Metastatic Lung Carcinoma in the Adrenal Gland (tissue), 1 donor: ENCODE measurements around a stretch of chr2.

DNA sequence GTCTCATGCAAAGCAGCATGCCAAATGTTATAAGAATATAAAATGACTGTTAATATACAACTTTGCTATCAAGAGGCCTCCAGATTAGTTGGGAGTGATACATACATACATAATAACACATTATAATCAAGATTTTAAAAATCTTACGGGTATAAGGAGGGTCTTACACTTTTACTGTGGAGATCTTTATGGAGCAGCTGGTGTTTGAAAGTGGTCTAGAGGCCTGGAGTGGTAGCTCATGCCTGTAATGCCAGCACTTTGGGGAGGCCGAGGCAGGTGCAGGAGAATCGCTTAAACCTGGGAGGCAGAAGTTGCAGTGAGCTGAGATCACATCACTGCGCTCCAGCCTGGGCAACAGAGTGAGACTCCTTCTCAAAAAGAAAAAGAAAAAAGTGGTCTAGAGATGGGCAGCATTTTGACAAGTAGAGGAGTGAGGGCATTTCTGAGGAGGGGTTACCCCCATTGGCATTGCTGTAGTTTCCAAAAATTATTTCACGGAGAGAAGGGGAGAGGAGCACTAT lies 34.3 kb downstream of the CAB39 start:
- PRO-cap: no peak

DNA sequence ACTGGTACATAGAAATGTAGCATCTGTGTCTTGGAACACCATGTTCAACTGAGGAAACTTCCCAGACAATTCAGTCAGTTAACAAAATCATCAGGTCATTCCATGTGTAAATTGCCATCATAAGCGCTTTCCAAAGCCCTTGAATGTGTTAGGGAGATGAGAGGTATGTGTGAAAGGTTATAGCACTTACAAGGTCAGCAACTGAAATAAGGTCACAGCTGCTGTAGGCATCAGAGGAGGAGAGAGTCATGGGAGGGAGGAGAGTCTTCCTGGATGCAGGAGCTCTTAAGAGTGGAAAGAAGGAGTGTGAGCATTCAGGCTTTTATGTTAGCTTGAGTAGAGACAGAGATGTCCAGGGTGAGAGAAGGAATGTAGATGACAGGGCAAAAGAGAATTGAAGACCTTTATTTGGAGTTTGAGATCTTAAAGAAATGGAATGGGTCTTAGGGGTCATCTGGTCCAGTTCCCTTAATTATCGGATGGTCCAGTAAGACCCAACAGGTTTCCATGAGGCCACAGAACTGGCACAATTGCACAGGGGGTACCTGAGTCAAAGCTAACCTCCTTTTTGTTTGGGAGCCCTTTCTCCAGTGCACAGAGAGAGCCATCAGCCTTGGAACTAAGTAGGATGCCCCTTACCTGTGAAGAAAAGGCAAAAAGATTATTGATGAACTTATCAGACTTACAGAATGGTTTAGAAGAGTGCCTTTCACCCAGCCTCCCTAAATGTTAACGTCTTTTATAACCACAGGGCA lies 67.1 kb downstream of the CAB39 start:
- PRO-cap: no peak

DNA sequence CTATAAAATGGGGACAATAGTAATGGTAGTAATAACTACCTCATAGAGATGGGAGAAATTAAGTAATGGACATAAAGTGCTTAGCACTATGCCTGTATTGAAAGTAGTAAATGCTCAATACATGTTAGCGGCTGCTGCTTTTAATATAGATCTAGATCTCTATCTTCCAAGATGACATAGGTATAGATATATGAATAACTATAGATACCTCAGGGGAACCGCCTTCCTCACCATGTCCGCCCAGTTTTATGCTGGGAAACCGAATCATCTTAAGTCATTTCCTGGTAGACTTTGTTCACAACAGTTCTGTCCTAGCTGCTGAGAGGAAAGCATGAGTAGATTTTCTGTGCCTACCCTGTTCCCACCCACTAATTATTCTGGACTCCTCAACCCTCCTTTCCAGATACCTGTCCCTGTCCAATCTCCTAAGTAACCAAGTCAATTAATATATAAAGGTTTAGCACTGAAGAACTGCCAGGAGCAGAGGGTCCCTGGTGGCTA lies 21.6 kb upstream of the ITM2C start:
- PRO-cap: no peak

DNA sequence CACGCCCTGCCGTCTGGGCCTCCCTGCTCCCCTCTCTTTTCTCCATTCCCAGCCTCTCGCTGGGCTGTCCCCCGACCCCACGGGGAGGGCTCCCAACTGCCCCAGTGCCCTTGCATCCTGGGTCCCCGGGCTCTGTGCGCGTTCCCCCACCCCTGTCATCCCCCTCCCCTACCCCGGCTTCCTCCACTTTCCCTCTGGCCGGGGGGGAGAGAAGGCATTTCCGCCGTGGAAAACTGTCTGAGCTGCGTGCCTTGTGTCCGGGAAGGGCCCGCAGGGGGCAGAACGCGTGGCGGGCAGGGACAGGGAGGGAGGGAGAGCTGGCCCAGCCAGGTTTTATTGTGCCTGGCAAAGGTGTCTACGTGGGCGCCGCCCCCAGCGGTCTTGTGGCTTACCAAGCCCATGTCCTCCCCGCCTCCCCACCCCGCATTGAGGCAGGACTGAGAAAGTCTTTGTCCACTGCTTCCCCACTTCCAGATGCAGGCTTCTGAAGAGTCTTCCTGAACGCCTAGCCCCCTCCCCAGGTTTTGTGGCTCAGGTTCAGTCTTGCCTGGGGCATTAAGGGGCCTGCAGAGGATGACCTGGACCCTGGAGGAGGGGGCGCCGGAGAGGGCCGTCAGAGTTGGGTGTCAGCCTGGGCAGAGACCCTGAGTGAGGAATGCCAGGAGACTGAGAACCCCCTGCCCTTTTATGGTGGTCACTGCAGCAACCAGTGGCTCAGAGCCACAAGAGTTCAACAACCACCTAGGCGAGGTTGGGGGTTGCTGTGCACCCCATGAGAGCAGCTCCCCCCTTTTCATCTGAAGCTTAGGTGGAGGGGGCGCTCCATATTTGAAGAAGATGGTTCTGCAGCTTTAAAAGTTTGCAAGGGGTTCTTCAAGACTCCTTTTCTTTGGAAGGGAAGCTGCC lies 1.3 kb downstream of the ITM2C start:
- PRO-cap: no peak

GRCh38 chr2:230895610-230896396 lies 29.2 kb downstream of the GPR55 start:
- PRO-cap: unidirectional peak, minus-strand start at chr2:230895744

DNA sequence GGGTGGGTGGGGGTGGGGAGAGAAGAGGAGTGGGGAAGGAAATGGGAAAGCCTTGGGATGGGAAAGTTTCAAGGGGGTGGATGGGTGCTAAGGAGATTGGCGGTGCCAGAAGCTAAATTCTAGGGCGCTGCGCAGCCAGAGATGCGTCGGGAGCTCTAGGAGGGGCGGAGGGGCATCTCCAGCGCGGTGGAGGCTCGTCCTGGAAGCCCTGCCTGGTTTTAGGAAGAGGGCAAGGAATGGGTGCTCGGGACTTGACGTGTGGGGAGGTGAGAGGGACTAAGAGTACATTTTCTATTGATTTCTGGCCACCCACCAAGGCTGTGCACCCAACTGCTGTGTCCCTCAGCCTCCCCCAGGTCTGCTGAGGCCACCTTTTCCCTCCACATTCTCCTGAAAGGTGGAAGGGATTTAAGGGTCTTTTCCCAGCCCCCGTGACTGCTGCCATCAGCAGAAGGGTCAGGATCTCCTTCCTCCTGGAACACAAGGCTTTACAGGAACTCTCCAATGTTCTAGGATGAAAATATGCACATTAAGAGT lies 1.3 kb downstream of the C2orf72 start:
- PRO-cap: no peak

GRCh38 chr2:231190565-231191375 lies 7.7 kb upstream of the ARMC9 start:
- PRO-cap: bidirectional peak, plus-strand start at chr2:231190679, minus-strand start at chr2:231190653

DNA sequence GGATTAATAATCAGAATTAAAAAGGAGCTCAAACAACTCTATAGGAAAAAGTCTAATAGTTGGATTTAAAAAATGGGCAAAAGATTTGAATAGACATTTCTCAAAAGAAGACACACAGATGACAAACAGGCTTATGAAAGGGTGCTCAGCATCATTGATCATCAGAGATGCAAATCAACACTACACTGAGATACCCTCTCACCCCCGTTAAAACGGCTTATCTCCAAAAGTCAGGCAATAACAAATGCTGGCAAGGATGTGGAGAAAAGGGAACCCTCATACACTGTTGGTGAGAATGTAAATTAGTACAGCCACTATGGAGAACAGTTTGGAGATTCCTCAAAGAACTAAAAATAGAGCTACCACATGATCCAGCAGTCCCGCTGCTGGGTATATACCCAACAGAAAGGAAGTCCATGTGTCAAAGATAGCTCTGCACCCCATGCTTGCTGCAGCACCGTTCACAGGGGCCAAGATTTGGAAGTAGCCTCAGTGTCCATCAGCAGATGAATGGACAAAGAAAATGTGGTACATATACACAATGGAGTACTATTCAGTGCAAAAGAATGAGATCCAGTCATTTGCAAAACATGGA lies 46.7 kb upstream of the B3GNT7 start:
- PRO-cap: no peak

DNA sequence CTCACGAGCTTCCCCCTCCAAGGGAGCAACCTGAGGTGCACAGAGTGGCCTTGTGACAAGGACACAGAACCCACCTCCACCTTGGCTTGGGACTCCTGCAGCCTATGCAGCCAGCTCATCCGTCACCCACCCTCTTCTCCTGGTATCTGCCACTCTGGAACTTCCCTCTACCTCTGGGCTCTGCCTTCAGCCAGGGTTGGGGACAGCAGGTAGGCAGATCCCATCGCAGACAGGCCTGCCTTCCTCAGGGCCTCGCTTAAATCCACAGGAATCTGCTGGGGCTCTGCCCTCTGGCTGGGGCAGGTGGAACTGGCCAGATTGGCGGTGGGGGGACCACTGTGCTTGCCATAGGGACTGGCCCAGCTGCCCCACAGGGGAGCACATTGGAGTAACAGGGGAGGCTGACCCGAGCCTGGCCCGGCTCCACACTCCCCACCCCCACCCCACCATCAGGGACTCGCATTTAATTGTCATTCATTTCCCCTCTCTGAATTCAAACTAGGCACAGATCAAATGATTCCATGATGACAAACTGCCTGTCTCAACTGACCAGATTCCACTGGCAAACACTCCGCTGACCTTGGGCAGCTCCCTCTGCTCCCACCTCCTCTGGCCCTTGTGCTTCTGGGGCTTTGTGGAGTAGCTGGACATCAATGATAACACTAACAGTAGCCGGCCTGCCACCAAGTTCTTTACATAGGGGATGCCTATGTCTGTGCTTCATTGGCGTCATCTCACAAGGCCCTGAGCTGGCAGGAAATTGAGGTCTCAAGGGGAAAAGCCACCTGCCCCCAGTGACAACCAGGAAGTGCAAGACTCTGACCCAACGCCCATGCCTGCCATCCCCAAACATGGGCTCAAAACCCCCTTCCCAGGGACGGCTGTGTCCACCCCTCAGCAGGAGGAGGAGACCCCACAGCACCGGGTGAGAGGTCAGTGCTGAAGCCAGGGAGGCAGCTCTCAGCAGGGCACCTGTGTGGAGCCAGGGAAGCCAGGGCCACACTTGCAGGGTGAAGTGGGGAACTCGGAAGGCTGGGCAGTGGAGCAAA lies 2.2 kb upstream of the B3GNT7 start:
- PRO-cap: no peak

- PRO-cap: no peak
These were observed 1.2 kb downstream of the NCL start for GRCh38 chr2:231463019-231463565.

DNA sequence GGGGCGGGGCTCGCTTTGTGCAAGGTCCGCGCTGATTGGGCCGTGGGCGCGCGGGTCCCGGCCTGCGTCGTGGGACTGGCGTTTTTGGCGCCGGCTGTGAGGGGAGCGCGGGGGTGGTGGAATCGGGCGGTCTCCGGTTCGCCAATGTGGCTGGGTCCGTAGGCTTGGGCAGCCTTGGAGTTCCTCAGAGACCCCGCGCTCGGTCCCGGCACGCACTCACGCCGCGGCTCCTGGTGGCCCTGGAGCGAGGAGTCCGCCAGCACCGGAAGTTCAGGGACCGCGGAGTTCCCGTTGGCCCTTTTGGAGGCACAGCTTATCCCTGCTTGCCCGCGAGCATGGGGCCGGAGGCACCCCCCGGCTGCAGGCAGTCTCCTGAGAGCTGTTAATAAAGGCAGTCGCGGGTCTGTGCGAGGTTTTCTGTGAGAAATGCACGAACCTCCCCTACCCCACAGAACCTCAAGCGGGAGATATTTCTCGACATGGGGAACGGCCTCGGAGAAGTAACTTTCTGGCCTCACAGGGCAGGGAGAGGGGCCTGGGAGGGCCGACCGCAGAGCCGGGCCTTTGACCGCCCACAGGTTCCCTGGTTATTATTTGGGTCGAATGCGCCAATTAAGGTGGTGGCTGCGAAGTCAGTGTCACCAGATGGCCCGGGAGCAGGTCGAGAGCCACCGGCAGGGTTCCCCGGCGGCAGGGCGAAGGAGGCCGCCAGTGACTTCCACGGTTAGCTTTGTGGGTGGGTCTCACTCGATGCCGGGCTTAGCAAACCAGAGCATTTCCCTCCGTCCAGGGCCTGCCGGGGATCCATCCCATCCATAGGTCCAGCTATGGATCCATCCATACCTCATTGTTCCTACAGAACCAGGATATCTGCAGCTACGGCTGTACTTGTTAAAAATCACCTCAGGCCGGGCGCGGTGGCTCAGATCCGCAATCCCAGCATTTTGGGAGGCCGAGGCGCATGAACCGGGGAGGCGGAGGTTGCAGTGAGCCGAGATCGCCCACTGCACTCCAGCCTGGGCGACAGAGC lies 714 bp upstream of the NCL start:
- PRO-cap: bidirectional peak, plus-strand start at position 81 of the sequence, minus-strand start outside the sequence

DNA sequence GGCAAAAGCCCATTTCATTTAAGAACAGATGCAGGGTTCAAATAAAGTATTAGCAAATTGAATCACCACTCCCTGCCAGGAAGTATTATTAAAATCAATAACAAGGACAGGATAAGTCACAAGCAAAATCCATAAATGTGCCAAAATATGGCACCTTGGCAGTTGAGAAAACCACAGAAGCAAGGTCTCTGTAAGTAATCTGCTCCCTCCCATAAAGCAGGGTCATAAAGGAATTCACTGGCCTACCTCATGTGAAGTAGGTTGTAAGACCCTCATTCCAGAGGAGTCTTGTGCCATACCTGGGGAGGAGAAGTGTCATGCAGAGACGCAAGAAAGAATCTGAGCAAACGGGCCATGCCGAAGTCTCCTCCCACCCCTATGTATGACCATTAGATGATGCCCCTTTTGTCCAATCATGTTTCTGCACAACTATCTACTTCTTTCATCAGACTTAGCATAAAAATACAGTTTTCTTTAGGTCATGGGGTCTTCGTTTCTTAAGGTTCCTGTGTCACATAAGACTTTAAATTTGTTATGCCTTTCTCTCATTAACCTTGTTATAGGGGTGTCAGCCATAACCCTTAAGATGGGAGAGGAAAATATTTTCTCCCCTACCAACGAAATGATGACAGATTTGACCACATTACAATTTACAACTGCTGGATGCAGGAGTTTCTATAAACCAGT lies 14.6 kb downstream of the NMUR1 start:
- PRO-cap: no peak

- PRO-cap: no peak
These were observed 23.9 kb upstream of the NMUR1 start for GRCh38 chr2:231554110-231554592.

DNA sequence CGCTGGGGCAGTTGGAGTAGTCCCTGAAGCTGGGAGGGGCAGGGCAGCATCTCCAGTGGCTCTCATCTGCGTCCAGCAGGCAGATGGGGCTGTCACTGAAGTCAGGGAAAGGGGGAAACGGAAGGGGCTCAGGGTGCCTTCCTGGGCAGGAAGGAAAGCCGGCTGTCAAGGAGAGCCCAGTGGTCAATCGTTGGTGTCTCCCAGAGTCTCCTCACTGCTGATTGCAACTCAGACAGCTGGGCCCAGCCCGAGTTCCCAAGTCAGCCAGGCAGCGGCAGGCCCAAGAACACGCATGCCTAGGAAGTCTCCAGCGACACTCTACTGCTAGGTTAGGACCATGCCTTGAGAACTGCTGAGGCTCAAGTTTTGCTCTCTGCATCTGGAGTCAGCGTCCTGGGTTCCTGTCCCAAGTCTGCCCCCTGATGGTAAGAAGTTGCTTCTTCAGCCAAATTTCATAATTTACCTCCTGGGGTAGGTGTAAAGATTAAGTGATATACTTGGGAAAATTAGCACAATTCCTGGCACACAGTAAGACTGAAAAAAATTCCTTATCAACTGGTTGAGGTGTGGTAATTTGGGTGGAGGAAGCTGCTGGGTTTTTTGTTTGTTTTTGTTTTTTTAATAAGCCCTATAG lies 27.5 kb upstream of the NMUR1 start:
- PRO-cap: no peak

GRCh38 chr2:231660736-231661518 lies 47.4 kb upstream of the PTMA start:
- PRO-cap: no peak

DNA sequence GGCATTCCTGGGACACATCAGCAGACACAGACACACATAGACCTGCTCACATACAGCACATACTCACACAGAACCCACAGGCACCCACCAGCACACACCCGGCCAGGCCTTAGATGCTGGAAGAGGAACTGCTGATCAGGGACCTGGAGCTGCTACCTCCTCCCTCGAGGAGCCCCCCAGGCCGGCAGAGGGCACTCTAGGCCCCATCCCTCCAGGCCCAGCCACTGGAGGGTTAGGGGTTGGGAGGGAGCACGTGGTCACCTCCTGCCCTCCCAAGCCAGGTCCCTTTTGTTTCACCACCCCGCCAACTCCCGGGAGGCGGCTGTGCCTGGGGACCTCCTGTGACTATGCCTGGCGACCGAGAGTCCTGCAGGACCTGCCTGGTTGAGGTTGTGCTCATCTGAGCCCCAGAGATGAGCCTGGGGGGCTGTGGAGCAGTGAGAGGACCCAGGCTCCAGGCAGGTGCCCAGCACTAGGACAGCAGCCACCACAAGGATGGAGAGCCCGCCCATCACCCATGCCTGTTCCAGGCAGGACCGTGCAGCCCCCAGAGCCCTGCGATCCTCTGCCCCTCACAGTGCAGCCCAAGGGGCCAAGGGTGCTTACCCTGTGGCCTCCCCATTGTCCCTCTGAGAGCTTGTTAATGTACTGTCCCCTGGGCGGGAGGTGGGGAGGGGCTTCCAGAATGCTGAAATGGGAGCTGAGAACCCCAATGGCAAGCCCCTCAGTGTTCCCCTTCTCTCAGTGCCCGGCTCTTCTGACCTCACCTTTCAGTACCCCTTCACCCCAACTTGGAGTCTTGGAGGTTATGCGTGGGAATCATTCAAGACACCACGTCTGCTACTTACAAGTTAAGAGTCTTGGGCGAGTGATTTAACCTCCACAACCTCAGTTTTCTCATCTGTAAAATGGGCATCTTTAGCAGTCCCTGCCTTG lies 20.9 kb upstream of the PTMA start:
- PRO-cap: no peak

DNA sequence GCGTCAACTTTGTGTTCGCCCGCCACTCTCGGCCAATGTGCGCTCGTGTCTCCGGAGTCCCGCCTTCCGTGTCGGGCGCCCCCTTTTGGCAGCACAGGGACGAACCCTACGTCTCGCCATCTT lies 1.4 kb upstream of the PTMA start:
- PRO-cap: no peak

- PRO-cap: no peak
These were observed 674 bp downstream of the PTMA start for GRCh38 chr2:231708754-231709643.

GRCh38 chr2:231710889-231711128 lies 2.5 kb downstream of the PTMA start:
- PRO-cap: no peak

GRCh38 chr2:231711545-231712079 lies 3.3 kb downstream of the PTMA start:
- PRO-cap: bidirectional peak, plus-strand start at chr2:231711624, minus-strand start at chr2:231711318